Occipital lobe (tissue), 2 donors: Measurements from ENCODE around the gene CPLANE1.

DNA sequence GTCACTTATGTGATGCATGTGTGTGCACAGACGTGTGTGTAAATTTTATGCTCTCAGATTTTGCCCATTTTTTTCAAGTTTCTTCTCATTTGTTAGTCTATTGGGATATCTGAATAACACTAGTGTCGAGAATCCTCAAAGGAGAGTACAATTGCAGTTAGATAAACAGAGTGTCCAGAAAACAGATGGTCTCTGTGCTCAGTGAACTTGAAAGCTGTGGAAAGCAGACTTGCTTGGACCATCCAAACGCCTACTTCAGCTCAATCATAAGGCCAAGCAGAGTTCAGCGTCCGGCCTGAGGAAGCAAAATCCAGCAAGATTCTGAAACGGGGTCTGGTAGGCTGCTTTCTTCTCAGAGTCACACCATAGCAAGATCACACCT lies 35.8 kb upstream of the UGT3A1 start:
- RAMPAGE, long total RNA, result no peak

DNA sequence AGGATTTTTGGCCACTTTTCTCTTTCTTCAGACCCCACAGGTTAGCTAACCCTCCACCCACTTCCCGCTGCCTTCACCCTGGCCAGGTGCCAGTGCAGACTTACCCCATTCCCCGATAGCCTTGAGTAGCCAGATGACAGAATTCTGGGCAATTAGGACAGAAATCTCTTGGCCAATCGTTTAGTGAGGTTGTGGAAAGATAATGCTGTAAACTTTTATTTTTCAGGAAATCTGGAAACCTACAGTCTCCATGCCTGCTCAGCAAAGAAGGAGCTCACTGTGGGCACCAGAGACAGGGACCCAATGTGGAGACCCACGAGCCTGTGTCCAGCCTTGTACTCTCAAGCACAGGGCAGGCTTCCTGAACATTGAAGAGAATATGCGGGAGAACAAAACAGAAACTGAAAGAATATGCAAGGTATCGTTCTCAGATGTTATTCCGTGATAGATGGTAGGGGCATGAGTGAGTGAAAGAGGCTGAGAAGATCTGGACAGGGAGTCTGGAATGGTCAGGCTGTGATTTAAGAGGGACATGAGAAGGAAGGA lies 4.4 kb upstream of the UGT3A2 start:
- RAMPAGE, long total RNA, result no peak

- RAMPAGE, long total RNA, result no peak
Measured at GRCh38 chr5:36854761-36855077, 21.9 kb upstream of the NIPBL start.

DNA sequence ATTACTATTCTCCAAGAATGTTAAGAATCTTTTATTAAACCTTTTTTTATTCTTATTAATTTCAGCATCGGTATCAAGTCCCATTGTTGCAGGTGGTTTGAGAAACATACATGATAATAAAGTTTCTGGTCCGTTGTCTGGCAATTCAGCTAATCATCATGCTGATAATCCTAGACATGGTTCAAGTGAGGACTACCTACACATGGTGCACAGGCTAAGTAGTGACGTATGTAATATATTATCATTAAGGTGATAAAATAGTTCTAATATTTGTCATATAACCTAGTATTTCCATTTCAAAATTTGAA lies 94.2 kb downstream of the NIPBL start:
- RAMPAGE, long total RNA, result no peak

DNA sequence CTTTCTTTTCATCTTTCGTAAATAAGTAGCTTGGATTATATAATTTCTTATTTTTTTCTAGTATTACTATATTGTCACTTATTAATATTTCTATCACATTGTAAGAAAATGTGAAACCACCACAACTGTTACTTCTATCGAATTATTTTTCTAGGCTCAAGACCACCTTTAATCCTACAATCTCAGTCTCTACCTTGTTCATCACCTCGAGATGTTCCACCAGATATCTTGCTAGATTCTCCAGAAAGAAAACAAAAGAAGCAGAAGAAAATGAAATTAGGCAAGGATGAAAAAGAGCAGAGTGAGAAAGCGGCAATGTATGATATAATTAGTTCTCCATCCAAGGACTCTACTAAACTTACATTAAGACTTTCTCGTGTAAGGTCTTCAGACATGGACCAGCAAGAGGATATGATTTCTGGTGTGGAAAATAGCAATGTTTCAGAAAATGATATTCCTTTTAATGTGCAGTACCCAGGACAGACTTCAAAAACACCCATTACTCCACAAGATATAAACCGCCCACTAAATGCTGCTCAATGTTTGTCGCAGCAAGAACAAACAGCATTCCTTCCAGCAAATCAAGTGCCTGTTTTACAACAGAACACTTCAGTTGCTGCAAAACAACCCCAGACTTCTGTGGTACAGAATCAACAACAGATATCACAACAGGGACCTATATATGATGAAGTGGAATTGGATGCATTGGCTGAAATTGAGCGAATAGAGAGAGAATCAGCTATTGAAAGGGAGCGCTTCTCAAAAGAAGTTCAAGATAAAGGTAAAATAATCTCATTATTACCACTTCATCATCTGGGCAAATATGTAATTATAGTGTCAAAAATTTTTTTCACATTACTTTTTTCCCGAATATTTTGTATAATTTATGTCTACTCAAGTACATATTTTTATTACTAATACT lies 99.3 kb downstream of the NIPBL start:
- RAMPAGE, long total RNA, result no peak

GRCh38 chr5:37015958-37016336 lies 139.4 kb downstream of the NIPBL start:
- RAMPAGE, long total RNA, result no peak

DNA sequence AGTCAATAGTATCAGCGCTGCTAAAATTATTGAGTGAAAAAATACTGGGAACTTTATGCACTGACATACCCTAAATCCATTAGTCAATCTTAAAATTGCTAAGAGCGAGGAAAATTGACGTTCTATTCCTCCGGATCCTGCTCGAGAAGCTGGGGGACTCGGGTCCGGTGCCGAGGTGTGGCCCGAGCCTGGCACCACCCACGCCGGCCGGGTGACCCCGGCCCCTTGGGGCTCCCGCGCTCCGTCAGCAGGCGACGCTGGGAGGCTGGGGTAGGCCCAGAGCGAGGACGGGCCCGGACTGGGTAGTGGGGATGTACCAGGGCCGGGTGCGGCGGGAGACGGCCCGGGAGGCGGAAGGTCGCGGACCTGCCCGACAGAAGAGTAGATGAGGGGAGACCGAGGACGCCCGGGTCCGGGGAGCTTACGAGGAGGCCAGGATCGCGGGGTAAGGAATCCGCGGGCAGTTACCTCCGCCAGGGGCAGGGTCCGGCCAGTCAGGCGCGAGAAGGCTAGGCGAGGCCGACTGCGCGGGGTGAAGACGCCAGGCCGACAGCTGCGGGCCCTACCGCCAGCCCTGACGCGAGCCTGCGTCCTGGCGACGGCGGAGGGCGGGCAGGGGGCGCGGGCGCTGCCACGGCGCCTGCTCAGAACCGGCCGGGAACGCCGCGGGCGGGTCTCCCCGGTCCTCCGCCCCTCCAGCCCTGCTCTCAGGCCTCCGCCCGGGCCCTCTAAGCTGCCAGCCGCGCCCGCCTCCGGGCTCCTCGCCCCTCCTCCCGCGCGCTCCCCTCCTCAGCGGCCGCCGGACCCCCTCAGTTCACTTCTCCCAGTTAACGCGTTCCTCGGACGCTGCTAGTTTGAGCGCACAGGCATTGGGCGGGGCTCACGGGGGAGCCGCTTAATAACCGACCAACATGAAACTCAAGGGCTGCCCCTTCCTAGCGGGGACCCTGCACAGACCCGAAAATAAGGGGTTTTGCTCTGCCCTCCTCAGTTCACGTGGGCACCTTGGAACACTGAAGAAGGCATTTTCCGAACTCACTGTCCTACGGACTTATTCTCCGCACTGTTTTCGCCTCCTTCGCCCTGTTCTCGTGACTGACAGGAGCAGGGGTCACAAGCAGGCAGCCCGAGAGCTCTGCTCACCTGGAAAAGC lies at the start of gene CPLANE1:
CPLANE1 (minus strand) TSS at position 600 of the 1,153 bp plus-strand sequence.
- RAMPAGE, long total RNA, result no peak

GRCh38 chr5:37834369-37835175 lies 5.3 kb downstream of the GDNF start:
- RAMPAGE, long total RNA, result no peak

GRCh38 chr5:37838881-37839386 lies 907 bp downstream of the GDNF start:
- RAMPAGE, long total RNA, result no peak

DNA sequence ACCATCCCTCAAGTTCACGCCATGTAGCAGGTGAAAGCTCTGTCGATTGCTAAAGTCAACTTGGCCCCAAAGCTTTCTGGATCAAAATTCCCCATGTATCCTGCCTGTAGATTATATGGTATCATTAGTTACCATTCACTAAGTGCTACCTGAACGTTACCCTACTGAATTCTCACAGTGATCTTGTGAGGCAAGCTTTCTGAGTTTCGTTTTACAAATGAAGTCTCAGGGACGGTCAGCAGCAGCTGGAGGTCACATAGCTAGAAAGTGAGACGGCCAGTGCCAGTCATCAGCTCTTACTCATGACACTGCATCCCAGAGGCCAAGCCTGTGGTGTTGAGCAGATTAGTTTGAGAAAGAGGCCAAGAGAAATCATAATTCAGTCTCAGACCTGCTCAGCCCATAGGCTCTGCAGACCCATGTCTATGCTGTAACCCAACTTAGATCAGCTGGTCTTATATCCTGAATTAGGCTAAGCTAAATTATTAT lies 95.8 kb upstream of the EGFLAM start:
- RAMPAGE, long total RNA, result no peak

DNA sequence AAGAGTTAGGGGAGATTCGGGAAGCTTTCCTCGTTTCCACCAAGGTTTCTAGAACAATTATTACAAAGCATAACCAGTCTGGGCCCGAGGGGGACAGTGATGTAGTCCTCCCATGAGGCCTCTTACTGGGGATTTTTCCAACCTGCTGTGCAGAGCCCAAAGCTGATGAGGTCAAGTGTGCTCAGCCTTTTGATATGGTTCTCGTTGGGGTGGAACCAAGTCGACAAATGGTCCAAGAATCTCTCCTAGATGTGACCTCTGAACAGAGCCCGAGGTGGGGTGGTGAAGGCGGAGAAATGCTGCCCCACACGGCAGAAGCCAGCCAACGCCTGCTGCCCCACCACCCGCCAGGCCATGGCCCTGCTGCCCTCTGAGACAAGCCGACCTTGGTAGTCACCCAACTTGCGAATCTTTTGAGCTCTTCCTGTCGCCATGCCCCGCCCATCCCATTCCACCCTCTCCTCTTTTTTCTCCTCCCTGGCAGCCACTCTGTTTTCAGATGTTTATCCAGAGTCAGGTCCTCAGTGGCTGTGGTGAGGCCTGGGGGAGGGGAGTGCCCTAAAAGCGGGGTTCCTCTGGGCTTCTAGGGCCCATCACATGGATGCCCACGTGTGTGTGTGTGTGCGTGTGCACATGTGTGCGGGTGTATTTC lies 91.5 kb upstream of the EGFLAM start:
- RAMPAGE, long total RNA, result no peak

GRCh38 chr5:38386718-38387116 lies 128.4 kb downstream of the EGFLAM start:
- RAMPAGE, long total RNA, result no peak

GRCh38 chr5:38540139-38540907 lies 16.1 kb downstream of the LIFR start:
- RAMPAGE, long total RNA, result no peak

GRCh38 chr5:38556726-38557701 lies 568 bp upstream of the LIFR start:
- RAMPAGE, long total RNA, result no peak

DNA sequence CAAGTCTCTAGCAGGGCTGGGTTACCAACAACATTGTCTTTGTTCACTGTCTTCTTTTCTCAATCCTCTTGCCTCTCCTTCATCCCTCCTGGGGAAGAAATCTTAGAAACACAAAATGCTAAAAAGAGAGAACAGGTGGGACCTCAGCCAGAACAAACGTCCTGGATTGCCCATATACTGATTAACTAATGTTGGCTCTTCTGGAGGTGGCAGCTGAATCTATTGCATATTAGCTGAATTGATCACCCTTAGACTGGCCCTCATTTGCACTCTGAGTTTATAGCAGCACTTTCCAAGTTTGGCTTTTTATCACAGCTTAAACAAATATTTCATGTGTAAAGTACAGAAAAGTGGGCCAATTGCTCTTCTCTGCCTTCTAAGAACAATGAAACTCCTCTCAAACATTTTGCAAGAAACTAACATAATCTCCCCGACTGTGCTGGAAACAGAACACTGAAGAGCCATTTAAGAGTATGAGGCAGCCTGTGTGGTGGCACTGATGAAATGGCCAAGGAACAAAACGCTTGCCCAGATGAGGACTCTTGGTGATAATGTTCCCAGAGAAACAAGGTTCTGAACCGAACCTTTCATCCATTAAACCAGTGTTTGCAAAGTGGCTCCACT lies 83.0 kb upstream of the LIFR start:
- RAMPAGE, long total RNA, result no peak

DNA sequence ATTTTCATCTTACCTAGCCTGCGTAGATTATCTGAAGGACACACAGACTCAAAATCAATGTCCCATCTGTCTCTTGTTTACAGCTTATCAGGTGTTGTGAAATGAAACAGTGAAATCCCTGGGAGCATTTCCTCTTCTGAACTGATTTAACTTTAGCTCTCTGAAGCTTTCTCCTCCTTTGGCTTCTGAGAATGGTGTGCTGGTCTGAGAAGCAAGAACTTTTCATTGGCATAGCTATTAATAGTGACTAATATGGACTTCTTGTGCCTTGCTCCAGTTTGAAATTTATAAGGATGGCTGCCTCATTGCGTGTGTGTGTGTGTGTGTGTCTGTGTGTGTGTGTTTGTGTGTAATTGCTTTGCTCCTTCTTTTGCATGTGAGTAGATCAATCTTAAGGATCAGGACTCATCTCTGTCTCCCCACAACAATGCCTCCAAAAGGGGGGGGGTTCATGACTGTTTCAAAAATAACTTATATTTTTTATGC lies 126.7 kb upstream of the OSMR start:
- RAMPAGE, long total RNA, result no peak

GRCh38 chr5:38940232-38941377 lies 94.8 kb downstream of the OSMR start:
- RAMPAGE, long total RNA, result no peak

DNA sequence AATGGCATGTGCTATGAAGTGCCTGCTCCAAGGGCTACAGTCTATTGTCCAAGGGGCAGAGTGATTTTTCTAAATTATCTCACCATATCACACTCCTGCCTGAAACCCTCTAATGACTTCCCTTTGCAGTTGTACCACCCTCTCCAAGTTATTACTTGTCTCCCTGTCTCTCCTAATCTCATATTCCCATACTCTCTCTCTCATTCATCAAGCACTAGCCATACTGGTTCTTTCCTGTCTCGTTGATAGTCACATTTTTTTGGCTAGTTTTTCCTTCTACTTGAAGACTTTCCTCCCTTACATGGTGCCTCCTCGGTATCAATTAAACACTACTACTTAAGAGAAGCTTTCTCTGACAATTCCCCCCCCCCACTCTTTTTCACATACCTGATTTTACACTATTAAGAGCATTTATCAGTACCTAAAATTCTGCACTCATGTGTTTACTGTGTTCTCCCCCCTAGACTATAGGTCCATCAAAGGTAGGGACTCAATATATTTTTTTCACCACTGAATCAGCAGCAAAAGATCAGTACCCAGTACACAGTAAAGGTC lies 19.1 kb downstream of the RICTOR start:
- RAMPAGE, long total RNA, result no peak

DNA sequence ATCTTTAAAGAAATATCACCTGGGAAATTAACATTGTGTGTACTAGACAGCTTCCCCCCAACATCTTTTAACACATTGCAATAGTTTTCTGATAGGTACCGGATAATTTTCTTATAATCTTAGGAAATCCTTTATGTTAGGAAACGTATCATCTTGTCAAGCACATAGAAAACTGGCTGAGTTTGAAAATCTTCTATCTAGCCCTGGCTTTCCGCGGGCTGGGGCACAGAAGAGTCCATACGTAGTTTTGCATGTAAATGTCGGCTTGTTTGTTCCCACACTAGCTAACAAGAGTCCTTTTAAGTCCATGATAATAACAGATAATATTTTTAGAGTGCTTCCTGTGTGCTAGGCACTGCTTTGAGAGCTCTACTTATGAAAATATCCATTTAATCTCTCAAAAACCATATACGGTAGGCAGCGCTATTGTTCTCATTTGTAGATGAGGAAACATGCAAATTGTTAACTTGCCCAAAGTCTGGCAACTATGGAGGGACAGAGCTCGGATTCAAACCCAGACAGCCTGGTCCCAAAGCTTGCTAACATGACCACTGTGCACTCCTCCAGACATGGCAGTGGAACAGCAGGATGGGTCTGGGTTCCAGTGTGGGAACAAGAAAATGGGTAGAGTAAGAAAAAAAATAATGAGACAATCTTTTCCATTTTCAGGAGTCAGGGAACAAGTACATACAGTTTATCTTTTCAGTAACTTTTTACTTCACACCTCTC lies 40.5 kb downstream of the FYB1 start:
- RAMPAGE, long total RNA, result no peak

DNA sequence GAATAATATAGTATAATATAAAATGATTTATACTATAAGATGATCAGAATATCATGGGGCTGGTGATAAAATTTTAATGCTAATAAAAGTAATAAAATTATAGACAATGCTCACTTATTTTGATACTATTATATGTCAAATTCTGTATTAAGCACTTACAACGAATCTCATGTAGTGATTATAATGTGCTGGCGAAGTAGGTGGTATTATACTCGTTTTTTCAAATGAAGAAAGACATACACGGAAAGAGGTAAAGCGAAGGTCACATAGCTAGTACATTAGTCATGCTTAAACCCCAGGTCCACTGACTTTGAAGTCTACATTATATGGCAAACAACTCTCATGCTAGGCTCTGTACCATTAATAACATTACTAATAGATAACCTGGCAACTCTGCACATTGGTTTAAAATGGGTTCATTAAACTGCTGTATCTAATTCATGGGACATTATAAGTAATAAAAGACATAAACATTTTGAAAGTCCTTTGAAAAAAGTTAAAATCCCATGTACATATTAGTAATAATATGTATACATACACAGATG lies 21.3 kb downstream of the FYB1 start:
- RAMPAGE, long total RNA, result no peak